Metanephros (tissue), 2 donors: ENCODE measurements around the genes VIPR1, KLHL40 and ZNF662.

DNA sequence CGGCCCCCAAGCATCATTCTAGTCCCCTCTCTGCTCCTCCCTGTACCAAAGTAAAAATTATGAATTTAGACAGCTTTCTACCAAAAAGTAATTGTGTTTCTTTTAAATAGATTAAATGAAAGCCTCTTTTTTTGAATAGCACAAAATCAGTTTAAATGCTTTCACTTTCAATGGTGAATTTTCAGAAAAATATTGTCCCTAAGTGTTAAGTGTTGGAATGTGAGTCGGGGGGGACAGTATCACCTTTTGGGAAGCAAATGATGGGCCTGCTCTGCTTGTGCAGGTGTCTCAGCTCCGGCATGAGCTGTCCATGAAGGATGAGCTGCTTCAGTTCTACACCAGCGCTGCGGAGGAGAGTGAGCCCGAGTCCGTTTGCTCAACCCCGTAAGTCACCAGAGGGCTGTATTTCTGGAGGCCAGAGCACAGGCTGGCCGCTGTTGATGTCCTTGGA, 78.2 kb downstream of the CCK start:
- RAMPAGE, long total RNA, result no peak

DNA sequence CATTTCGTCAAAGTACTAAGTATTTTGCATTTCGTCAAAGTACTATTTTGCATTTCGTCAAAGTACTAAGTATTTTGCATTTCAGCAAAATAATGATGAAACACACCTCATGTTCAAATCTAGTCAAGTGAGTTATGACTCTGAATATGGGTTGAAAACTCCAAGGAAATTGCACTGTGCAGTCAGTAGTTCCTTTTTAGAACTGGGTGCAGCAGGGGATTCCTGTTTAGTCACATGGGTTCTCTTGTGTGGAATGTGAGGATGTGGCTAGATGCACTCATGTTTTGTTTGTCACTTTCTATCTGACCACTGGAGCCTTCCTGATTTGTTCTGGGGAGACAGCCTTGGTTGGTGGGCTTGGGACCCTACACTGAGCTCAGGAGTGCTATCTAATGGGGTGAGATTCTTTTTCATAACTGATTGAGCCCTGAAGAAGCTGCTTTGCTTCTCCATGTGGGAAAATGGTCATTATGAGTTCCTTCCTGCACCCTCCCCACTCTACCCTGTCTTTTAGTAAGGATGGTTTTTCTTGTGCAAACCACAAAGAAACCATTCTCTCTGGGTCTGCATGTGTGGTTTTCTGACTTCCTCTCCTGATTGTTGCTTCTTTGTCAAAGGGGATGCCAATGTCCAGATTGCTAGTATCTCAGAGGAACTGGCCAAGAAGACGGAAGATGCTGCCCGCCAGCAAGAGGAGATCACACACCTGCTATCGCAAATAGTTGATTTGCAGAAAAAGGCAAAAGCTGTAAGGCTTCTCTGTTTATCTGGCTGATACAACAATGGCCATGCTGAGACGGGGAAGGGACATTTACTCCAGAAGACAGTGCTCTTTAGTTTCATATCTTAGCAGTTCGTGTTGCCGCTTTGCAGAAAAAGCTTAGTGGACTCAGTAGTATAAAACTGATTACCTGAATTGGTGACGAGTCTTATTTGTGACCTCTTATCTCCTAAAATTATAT, 73.2 kb downstream of the CCK start:
- RAMPAGE, long total RNA, result no peak

GRCh38 chr3:42224800-42225555, 41.0 kb downstream of the CCK start:
- RAMPAGE, long total RNA, result no peak

- RAMPAGE, long total RNA, result no peak
Observed at GRCh38 chr3:42502124-42503353, at the start of gene VIPR1. TSS of gene VIPR1 (plus strand) at chr3:42502643.

- RAMPAGE, long total RNA, result no peak
Observed at GRCh38 chr3:42662648-42663286, 9.3 kb downstream of the ZBTB47 start.

GRCh38 chr3:42683934-42684670, 1.2 kb upstream of the KLHL40 start:
- RAMPAGE, long total RNA, result no peak

GRCh38 chr3:42685075-42685963, at the start of gene KLHL40:
TSS of gene KLHL40 (plus strand) at chr3:42685537.
- RAMPAGE, long total RNA, result no peak

- RAMPAGE, long total RNA, result no peak
Observed at GRCh38 chr3:42700250-42700648, 2.3 kb downstream of the HHATL start.

- RAMPAGE, long total RNA, result no peak
Observed at GRCh38 chr3:42723162-42723708, 20.6 kb upstream of the HHATL start.

DNA sequence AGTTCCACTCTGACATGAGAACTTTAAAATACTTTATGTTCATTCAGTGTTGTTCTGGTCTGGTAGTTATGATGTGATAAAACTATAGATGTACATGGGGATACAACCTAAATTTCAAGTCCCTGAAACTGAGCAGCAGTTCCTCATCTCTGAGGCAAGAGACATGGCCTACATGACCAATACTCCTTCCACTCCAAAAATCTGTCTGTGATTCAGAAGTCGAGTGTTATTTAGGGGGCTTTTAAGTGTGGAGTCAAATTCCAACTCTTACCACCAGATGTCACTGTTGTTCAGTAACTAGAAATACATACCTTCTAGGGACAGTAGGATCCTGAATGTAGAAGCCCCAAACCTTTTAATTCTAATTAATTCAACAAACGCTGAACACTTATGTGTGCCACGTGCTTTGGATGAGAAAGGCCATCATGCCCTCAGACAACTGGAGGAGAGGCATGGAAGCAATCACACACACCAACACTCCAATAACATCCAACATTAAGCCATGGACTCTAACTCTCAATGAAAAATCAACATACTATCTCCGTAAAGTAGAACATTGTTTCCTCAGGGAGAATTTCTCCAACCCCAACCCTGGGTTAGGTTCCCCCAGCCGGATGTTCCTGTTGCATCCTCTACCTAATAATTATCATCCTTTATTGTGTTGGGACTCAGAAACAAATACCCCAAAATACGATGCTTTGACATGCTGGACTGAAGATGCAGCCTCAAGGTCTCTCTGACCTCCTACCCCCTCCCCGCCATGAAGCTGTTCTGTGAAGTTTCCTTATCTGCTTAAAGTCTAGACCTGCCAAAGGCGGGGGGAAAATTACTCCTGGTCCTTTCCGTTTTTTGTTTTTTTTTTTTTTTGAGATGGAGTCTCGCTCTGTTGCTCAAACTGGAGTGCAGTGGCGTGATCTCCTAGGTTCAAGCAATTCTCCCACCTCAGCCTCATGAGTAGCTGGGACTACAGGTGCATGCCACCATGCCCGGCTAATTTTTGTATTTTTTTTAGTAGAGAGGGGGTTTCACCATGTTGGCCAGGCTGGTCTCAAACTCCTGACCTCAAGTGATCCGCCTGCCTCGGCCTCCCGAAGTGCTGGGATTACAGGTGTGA, 8.0 kb upstream of the CCDC13 start:
- RAMPAGE, long total RNA, result no peak

DNA sequence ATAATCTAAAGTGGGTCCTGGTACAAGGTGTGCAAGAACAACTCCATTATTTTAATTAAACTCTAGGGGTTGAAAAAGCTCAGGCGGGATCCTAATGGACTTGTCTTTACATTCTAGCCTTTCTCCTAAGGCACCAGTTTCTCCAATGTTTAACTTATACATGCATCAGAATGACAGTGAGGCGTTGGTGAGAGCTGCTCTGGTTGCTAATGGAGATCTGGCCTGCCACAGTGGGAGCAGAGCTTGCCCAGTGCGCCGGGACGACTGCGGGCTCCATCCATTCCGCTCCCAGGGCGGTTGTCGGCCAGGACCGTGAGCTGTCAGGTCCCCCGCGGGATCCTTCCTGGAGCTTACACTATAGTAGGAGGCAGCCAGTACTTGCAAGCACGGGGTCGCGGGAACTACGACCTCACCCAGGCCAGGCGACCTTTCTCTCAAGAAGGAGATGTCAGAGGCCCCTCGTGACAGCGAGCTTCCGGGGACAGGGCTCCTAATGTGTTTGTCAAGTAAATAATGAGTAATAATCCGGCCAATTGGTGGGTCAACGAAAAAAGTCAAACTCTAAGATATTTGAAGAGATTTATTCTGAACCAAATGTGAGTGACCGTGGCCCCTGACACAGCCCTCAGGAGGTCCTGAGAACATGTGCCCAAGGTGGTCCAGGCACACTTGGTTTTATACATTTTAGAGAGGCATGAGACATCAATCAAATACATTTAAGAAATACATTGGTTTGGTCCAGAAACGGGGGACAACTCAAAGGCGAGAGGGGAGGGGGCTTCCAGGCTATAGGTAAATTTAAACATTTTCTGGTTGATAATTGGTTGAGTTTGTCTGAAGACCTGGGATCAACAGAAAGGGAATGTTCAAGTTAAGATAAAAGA, 1.1 kb upstream of the HIGD1A start:
- RAMPAGE, long total RNA, result no peak

GRCh38 chr3:42875122-42875684, 476 bp downstream of the CYP8B1 start:
- RAMPAGE, long total RNA, result no peak

DNA sequence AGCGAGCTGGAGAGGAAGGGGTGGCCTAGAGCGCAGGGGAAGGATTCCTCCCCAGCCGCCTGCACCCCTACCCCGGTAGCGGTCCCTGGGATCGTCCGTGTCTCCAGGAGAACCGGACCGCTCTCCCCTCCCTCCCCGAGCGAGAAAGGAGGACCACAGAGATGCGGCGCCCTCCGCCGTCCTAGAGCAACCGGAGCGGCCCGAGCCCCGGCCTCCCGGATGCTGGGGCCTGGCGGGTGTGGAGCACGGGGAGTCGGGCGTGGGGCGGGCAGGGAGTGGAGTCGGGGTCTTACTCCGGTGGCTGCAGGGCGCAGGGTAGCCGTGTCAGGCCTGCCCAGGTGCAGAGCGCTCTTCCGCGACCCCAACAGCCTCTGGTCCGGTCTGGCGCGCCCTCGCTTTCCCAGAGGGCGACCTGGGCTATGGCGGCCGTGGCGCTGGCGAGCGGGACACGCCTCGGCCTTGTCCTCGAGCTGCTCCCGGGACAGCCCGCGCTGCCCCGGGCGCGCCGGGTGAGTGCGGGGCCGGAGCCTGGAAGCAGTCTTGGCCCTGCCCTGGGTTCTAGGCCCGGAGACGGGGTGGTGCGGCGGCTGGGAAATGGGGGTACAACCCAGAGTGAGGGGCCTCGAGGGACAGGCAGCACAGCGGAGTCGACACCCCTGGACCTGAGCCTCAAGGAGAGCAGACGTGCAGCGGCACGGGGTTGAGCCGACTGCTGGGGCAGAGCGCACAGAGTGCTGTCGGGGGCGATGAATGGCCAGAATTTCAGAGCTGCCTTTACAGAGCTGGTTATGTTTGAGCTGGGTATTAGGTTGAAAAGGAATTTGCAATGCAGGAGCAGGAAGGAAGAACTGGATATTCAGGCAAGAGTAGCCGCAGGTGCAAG, at the start of gene ZNF662:
Gene ZNF662 (plus strand): TSS at position 210 of the 883 bp plus-strand sequence.
- RAMPAGE, long total RNA, result no peak

DNA sequence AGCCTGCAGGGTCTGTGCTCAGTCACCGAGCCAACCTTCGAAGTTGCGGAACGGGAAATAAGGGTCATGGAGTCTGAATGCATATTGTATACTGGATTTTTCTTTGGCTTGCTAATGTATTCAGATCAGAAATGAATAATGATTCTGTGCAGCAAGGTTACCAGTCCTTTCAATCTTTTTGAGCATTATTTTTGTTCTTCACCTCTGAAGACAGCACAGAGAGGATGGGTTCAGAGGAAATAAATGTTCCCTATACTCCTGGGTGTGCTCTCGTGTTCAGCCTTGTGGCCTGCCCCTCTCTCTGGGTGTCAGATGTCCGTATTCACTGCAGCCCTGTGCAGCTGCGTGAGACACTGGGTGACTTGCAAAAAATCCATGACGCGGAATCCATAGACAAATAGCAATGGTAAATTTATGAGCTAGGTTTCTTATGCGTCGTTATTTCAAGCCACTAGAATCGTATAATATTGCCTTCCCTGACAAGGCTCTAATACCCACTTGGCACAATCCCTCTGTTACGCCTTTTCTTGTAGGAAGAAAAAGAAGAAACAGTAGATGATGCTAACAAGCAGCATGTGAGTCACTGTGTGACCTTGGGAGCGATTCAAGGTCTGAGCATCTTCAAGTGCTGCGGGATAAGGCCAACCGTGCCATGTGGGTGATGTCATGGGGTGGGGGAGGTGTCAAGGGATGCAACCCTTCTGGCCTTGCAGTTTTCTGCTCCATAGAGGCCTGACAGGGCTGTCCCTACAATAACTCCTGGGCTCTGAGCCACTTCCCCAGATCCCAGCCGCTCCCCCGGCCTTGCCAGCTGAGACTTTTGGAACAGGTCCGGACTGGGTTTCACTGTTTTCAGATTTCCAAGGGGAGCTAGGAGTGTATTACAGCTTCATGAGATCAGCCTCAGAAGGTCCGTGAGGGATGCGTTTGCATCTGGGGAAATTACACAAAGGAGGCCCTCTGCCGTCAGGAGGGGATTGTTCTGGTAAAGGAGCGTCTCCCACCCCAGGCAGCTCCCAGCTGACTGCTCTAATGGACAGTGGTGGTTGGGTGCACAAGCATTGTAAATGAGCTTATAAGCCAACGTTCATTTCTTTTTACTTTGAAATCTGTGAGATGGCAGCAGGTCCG, 47.5 kb upstream of the POMGNT2 start:
- RAMPAGE, long total RNA, result no peak

DNA sequence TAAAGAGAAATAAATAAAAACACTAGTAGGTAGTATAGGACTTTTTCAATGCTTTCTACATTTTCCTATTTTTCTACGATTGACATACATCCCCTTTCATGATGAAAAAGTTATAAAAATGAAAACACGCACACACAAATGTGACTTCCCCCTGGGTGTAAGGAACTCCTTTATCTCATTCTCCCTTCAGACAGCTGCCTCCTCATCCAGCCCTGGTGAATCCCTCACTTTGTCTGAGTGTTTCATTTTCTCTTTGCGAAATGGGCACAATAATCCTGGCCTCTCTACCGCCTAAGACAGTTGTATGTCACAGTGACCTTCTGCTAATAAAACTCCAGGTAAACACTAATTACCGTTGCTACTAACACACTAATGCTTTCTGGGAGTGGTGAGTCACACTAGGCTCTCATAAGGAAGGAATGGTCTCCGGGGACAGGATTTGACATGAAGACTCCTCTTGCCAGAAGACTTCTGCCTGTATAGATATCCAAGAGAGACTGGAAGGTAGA, 71.8 kb upstream of the SNRK start:
- RAMPAGE, long total RNA, result no peak

GRCh38 chr3:43302897-43303356, 16.6 kb downstream of the SNRK start:
- RAMPAGE, long total RNA, result no peak

- RAMPAGE, long total RNA, result no peak
Observed at GRCh38 chr3:43413454-43414293, 127.3 kb downstream of the SNRK start.

- RAMPAGE, long total RNA, result no peak
Observed at GRCh38 chr3:43624599-43625388, 3.0 kb upstream of the ANO10 start.

DNA sequence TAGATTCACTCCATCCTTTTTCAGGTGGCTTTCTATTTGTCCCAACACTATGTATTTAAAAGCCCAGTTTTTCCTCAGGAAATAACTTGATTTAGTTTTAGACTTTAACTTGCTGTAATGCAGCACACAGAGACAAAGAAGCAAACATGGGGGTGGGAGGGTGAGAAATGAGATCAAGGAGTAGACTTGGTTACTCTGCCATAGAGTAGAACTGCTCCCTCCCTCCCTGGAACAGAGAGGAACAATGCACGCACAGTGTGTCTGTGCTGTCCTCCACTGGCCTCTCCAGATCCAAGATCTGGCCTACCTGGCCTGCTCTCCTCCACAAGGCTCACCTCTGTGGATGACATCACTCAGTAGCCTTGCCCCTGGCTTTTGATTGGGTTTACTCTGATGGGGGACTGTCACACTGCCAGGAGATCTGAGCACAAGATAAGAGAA, 22.4 kb upstream of the ANO10 start:
- RAMPAGE, long total RNA, result no peak

DNA sequence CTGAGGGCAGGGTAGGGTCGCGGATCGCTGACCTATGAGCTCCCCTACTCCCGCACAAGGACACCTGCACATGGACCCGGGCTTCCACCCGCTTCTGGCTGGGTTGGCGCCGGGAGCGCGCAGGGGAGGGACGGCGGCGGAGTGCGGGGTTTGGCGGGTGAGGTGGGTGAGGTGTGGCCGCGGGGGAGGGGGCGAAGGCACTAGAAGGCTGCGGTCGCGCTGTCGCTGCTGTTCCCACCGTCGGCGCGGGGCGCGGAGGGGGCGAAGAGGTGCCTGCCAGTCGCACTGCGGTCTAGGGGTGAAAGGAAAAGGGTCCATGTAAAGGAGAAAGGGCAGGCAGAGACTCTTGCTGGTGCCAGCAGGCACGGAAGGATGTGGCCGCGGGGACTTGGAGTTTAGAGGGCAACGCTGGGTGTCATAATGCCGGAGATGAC, 246.0 kb upstream of the TOPAZ1 start:
- RAMPAGE, long total RNA, result no peak